HCT116 (cell line): ENCODE data around the genes PRRT3, BRK1, ATP2B2 and HRH1.

- RRBS: no CpG with 5 or more reads among the region's 11 CpGs
Measured at GRCh38 chr3:9942942-9943676, 9.1 kb downstream of the PRRT3 start.

DNA sequence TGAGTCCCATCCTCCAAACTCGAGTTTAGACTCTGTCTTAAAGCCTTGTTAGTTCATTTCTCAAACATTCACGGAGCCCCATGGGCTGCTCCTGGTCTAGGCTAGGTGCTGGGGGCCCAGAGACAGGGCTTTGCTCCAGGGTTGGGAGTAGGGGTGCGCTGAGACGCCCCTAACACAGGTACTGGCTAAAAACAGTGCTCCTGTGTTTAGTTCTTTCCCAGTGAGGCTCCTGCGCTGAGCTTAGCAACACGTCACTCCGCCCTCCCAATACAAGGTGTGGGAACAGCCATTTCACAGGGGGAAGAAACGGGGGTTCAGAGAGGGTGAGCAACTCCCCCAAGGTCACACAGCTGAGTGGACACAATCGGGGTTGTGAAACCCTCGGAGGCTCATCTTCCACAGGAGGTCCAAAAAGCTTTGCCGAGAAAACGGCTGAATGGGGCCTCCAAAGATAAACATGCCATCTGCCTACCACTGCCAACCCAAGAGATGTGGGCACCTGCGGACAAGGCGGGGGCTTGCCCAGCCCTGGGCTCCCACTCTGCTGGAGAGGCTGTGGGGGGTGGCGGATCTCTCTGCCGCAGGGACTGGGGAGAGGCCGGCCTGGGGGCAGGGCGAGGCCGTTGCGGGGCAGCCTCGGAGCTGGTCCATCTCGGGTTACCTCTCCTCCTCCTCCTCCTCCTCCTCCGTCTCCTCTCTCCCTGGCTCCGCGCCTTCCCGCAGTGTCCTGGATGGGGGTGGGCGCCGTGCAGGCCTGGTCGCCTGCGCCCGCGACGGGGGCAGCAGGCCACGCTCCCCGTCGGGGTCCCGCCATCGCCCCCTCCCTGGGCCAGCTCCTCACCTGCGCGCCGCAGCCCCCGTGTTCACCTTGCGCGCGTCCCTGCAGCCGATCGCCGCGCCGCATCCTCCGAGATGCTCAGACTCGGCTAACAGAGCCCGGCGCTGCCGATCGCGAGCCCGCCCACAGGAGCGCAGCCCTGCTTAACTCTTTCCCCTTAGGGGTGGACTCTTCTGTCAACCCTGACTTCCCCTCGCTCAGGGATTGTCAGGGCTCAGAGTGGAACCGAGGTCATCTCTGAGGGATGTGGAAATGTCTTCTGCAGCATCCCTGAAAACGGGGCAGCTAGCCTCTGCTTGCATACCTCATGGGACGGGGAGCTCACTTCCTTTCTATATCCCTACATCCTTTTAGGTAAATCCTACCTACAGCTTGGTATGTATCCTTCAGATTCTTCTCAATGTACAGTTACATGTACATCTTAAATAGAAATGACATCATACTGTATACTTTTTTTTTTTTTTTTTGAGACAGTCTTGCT is at the start of gene PRRT3:
TSS of gene PRRT3 (minus strand) at position 928 of the 1,319 bp plus-strand sequence.
- RRBS: no CpG with 5 or more reads among the region's 63 CpGs

DNA sequence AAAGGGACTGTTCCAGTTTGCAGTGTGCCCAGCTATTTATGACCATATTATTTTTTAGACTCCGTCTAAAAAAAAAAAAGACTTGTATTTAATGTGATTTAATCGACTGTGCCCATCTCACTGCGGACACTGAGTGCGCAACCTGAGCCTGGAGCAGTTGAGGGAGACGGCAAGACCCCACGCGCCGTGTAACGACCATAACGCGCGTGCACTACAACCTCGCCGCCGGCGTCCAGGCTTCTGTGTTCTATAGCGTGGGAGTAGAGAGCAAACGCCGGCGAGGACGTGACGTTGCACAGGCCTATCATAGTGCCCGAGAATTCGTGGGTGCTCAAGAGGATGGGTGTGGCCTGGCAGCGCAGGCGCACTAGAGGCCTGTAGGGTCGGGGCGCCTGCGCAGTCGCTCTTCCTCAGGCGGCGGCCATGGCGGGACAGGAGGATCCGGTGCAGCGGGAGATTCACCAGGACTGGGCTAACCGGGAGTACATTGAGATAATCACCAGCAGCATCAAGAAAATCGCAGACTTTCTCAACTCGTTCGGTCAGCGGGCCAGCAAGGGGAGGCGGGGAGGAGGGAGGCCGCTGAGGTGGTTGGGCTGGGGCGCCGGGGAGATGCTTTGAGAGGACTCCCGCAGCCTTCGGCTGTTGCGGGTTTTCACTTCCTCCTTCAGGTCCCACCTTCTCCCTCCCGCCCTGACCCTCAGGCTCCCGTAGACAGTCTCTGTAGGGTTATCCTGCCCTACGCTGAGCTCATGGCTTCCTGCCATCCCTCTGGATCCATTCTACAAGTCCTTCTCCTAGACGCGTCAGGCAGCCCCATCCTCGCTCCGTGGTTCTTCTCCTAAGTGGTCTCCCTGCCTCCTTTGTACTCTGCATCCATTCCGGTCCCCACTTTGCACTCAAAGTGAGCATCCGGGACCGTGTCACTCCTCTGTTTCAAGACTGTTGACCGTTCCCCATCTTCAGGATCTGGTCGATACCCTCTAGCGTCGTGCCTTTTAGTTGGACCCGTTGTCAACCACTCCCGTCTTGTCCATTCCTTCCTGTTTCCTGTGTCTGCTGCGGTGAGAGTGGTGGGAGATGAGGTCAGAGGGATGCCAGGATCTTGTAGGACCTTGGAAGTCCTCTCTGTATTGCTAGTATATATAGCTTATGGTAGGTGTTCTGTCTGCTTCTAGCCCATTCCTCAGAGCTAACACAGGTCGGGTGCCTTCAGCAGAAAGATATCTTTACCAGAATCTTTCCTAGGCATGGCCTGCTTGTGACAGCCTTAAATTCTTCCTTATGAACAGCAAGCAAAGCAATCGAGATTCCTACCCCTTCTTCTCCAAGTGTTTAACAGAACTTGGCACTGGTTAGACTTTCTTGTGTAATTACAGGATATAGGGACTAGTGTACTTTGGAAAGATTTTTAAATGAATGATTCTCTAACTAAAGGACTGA is at the start of gene BRK1:
TSS of gene BRK1 (plus strand) at position 397 of the 1,443 bp plus-strand sequence.
- RRBS: 0% methylated on average over 5 of the region's 66 CpGs

DNA sequence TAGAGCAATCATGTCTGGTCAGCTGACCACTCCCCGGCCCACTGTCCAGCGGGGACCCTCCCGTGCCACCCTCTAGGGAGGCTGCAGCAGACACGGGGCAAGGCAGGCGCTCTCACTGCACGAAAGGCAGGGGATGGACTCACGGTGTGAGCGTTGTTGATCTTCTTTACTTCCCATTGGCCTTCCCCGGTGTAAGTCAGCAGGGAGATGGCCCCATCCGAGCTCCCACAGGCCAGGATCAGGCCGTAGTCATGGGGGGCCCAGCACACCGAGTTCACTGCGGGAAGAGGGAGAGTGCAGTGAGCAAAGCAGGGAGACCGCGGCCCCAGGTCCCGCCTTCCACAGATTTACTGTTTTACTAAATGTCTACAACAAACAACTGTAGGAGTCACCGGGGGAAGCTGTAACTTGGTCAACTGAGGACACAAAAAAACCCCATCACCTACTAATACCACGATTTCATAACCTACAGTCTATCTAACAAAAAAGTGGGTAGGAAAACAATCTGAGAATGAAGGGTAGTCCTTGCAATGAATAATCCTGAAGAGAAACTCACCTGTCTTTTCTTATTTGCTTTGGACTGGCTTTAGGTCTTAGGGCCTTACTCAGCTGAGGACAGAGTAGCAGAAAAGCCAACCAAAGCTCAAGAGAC is 9.0 kb downstream of the SEC13 start:
- RRBS: no CpG with 5 or more reads among the region's 18 CpGs

DNA sequence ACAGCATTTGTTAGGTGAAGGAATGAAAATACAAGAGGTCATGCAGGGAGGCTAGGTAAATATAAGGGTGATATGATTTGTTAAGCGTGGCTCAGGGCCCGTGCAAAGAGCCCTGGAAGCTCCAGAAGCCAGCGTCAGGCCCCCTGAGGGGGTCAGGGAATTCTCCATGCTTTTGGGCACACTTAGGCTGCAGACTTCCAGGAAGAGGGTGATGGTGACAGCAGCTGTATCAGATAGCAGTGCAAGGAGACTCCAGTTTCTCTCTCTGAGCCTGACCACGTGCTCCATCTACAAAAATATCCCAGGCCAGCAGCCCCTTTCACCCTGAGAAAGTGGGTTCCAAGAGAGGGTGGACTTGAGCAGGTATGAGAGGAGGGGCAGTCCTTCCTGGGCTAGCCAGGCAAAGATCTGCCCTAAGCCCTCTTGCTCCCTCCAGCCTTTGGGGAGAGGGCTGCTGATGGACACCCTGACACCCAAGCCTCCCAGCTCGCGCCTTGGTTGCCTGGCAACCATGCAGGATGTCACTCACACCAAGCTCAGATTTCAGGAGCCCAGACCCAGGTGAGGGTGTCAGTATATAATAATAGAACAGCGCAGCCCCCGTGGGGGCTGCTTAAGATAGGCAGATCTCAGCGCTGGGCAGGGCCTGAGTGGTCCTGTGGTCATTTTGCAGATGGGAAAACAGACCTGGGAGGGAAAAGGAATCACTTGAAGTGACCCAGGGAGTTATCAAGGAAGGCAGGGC is 35.8 kb downstream of the ATP2B2 start:
- RRBS: no CpG with 5 or more reads among the region's 9 CpGs

- RRBS: 27% methylated on average over 24 of the region's 38 CpGs
Measured at GRCh38 chr3:10505356-10505989, at the start of gene ATP2B2. ATP2B2 (minus strand) TSS chr3:10505586.

- RRBS: 2% methylated on average over 24 of the region's 97 CpGs
Measured at GRCh38 chr3:11154046-11154930, at the start of gene HRH1. HRH1 (plus strand) TSS chr3:11154493.

- RRBS: no CpG with 5 or more reads among the region's 5 CpGs
Measured at GRCh38 chr3:11251278-11251655, 20.9 kb upstream of the ATG7 start.

- RRBS: no CpG with 5 or more reads among the region's 4 CpGs
Measured at GRCh38 chr3:11385379-11385992, 113.3 kb downstream of the ATG7 start.

- RRBS: no CpG with 5 or more reads among the region's 2 CpGs
Measured at GRCh38 chr3:11431683-11432285, 159.6 kb downstream of the ATG7 start.

DNA sequence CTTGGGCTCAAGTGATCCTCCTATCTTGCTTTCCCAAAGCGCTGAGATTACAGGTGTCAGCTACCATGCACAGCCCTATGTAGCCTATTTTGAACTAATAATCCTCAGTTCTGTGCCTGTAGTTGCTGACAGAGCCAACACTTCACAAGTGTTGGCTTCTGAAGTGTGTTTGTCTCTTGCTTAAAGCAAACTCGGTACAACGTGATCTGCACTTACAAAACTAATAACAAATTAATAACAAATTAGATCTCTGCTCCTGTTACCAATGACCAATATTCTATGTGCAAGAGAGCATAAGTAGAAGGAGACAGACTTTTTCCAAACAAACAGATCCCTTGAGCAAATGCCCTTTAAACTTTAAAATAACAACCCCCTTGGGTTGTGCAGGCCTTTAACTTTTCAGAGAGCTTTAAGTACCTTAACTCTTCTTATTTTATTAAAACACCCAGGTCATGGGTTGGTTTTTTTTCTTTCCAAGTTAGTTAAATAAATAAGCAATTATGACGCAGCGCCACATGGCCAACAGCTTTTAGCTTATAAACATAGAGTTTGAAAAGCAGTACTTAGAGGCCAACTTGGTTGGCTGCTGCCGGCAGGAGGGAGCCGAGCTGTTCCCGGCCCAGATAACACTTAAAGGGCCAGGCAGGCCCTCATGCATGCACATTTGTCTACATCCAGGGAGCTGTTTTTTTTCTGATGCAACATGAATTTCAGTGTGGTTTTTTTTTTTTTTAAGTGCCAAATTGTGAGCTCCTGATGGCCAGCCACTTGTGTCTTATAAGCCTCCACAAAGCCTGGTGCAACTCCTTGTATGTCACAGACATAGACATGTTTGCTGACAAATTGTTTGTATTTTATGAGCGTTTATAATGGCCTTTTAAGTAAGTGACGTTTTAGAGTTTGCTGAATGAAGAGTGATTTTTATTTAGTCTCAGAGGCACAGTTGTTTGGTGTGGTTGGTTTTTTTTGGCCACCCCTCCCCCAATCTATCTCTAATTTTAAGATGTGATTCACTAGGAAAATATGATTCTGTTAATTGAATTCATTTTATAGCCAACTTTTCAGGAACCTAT is 134.7 kb downstream of the VGLL4 start:
- RRBS: no CpG with 5 or more reads among the region's 10 CpGs

- RRBS: no CpG with 5 or more reads among the region's 12 CpGs
Measured at GRCh38 chr3:11517055-11517764, 126.5 kb downstream of the VGLL4 start.

DNA sequence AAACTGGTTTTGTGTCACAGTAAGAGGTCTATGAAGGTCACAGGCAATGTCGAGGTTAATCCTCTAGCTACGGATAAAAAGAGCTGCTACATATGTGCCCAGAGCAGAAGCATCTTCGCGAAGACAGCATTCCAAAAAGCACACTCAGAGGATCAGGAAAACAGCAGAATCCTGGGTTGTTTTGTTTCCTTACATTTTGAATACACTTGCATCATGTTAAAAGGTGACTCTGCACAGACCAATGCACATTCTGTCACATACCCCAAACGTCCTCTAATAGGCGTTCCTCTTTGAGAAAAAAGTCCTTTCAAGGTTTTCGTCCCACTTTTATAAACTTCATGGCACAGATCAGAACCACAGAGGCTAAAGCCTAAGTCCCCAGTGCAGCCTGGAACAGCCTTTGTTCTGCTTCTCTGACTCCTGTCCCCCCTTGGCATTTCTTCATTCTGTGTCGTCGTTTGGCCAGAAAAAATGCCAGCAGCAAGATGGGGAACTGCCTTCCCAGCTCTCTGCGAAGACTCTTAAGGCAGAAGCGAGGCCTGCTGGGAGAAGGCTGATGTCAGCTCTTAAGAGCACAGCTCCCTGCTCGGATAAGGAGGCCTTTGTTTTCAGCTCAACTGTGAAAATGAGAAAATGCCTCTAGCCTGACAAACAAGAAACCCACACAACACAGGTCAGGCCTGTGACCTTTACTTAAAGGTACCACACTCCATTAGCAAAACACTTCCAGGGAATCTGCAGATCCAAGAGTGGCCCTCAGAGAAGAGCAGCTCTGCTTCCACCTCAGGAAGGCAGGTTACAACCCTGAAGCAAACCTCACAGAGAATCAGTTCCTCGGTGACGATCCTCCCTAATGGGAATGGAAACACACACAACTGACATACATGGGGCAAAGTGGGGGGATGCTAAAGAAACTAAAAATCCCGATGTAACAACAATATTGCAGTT is 52.5 kb downstream of the VGLL4 start:
- RRBS: no CpG with 5 or more reads among the region's 15 CpGs

- RRBS: no CpG with 5 or more reads among the region's 25 CpGs
Measured at GRCh38 chr3:11609963-11610794, 33.5 kb downstream of the VGLL4 start.

GRCh38 chr3:11612383-11613078 is 31.2 kb downstream of the VGLL4 start:
- RRBS: no CpG with 5 or more reads among the region's 7 CpGs

DNA sequence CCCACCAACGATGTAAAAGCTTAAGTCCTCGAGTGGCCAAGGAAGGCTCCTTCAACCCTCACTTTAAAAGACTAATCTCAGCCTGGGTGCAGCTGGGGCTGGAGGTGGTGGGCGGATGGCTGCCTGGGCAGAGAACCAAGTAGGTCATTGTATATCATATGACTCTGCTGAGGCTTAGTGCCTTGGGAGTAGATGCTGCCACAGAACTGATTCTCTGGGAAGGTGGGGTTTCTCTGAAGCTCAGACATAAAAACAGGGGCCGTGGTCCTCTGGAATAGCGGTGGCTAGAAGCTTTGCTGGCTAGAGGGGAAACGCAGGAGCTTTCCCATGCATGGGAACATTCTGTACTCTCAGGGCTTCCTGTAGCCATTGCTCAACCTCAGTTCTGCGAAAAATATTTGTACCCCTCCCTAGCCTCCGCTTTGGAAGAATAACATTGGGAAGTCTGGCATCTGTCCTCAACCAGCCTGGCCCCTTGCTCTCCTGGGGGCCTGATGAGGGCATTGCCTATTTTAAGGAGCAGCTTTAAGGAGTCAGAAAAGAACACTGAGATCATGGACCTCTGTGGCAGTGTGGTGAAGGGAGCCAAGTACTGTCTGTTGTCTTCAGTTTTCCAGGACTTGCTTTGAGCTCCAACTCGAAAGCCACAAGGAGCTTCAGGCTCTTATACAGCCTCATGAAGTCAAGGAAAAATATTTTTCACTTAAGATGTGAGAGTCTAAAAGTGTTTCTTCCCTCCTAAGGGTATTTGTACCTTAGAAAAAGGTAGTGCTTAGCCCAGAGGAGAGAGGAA is 14.6 kb downstream of the TIMP4 start:
- RRBS: no CpG with 5 or more reads among the region's 9 CpGs

- RRBS: no CpG with 5 or more reads among the region's 6 CpGs
Measured at GRCh38 chr3:12194316-12195022, 35.8 kb upstream of the TIMP4 start.

DNA sequence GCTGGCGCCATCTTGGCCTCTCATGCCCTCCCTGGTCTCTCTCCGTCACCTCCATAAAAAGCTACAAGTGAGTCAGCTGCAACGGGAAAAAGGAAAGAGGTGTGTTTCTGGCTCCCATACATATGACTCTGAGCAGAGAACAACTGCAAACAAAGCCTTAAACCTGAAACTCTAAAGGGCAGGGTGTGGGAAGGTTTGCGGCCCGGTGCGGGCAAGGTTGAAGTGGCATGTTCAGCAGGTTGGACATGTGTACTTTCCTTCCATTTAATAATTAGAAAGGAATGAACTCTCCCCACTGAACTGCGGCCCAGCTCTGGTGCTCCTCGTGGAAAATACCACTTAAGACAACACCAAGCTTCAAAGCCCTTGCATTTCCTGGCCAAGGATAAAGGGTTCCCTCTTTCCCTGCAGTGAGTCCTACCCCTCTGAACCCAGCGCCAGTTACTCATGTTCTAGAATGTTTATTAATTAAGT is 58.9 kb upstream of the PPARG start:
- RRBS: no CpG with 5 or more reads among the region's 9 CpGs

GRCh38 chr3:12405734-12406425 is 78.4 kb upstream of the TSEN2 start:
- RRBS: no CpG with 5 or more reads among the region's 14 CpGs